ENCODE data around the gene GPD2.

- PRO-cap: no peak
Observed at GRCh38 chr2:154698466-154698631, 146 bp upstream of the KCNJ3 start.

- PRO-cap: no peak
Observed at GRCh38 chr2:155475529-155475978, 777.1 kb downstream of the KCNJ3 start.

DNA sequence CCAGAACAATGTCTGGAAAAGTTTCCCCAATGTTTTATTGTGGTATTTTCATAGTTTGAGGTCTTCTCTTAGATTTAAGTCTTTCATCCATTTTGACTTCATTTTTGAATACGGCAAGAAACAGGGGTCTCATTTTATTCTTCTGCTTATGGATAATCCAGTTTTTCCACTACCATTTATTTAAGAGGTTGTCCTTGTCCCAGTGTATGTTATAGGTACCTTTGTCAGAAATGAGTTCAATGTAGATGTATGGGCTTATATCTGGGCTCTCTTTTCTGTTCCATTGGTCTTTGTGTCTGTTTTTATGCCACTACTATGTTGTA, 750.4 kb downstream of the NR4A2 start:
- PRO-cap: no peak

GRCh38 chr2:155965384-155966545, 366.8 kb downstream of the NR4A2 start:
- PRO-cap: no peak

DNA sequence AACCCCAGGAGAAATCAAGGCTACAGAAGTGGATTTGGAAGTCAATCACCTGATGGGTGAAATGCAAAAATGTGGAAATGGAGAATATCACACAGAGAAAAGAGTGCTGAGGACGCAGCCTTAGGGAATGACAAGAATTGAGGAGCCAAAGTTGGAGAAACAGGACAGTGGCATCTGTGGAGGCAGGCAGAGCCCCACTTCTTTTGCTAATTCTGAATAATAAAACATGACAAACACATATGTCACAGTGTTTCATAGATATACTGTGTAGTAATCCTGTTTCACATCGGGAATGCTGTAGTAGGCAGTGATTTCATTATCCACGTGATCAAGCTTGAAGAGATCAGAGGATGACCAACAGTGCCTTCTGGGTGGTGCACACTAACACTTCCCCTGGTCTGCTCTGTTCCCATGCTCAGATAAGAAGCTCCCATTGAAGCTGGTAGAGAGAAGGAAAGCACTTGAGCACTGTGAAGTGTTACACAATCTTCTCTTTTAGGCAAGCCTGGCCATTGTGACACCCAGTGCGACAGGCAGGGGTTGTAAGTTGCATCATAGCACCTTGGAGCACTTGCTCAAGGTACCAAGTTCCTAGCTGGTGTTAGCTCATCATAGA, 30.7 kb upstream of the GPD2 start:
- PRO-cap: no peak

DNA sequence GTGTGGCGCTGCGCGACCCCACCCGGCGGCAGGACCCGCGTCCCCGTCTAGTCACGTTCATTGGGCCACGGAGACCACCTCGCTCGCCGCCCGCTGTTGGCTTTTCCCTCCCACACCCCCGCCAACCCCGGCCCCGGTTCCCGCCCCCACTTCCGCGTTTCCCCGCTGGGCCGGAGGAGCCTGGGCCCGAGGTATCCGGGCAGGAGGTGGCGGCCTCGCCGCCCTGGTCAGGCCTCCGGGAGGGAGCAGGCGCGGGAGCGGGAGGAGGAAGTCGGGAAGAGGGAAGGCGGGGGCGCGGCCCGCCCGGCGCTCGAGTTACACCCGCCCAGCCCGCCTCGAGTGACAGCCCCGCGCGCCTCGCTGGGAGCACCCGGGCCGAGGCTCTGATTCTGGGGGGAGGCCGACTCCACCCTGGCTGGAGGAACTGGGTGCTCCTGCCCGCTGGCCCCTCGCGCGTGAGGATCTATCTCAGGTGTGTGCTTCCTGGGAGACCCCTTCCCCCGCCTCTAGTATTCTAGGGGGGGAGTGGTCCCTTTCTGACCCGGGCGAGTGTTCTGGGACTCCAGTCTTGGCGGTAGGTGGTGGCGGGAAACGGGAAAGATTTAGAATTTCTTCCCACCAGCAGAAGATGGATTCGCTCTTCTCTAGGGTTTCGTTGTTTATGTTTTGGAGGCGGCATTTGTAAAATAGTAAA, at the start of gene GPD2:
GPD2 (plus strand) TSS at position 338 of the 694 bp plus-strand sequence.
- PRO-cap: bidirectional peak, plus-strand start at position 194 of the sequence, minus-strand start outside the sequence

- PRO-cap: no peak
Observed at GRCh38 chr2:157221381-157221767, 36.1 kb upstream of the GALNT5 start.

DNA sequence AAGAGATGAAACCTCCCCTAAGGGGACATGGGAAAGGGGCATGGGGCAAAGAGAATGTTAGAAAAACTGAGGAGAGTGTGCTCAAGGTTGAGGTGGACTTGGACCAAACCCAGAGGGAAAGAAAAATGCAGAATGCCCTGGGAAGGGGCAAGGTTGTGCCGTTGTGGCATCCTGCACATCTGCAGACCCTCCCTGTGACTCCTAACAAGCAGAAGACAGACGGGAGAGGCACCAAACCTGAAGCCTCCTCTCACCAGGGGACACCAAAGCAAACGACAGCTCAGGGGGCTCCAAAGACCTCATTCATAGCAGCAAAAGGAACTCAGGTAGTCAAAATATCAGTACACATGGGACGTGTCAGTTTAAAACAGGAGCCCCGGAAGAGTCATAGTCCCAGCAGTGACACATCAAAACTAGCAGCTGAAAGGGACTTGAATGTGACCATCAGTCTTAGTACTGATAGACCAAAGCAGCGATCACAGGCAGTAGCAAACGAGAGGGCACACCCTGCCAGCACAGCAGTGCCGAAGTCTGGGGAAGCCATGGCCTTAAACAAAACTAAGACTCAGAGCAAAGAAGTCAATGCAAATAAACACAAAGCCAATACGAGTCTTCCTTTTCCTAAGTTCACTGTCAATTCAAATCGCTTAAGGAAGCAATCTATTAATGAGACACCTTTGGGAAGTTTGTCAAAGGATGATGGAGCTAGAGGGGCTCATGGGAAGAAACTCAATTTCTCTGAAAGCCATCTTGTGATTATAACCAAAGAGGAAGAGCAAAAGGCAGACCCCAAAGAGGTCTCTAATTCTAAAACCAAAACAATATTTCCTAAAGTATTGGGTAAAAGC, 1.0 kb downstream of the GALNT5 start:
- PRO-cap: no peak

GRCh38 chr2:157260959-157261912, 3.7 kb downstream of the GALNT5 start:
- PRO-cap: no peak

DNA sequence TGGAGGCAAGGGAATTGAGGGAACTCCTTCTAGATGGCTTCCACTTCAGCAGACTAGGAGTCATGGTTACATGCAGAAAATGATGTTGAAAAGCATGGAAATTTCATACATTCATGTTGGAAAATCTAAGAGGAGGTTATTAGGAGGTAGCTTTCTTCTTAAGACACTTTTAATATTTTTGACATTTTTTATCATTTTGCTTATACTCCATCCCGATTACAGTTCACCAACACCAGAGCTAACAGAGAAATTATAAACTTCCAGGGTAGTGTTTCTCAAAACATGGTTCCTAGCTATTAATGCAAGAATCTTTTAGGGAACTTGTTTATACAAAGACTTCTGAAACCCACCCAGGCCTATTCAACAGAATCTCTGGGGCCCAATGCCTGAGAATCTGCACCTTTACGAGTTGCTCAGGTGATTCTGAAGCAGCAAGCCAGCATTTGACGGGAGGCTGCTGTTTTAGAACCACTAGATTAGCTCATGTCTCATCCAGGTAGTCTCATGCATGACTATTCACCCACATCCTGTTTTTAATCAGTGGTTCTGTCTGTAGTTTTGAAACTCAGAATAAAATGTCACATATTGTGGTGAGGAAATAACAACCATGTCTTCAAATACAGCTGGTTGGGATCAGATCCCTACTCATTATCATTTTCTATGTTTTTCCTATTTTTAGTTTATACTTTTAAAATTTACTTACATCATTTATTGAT, 39.7 kb downstream of the CYTIP start:
- PRO-cap: no peak

DNA sequence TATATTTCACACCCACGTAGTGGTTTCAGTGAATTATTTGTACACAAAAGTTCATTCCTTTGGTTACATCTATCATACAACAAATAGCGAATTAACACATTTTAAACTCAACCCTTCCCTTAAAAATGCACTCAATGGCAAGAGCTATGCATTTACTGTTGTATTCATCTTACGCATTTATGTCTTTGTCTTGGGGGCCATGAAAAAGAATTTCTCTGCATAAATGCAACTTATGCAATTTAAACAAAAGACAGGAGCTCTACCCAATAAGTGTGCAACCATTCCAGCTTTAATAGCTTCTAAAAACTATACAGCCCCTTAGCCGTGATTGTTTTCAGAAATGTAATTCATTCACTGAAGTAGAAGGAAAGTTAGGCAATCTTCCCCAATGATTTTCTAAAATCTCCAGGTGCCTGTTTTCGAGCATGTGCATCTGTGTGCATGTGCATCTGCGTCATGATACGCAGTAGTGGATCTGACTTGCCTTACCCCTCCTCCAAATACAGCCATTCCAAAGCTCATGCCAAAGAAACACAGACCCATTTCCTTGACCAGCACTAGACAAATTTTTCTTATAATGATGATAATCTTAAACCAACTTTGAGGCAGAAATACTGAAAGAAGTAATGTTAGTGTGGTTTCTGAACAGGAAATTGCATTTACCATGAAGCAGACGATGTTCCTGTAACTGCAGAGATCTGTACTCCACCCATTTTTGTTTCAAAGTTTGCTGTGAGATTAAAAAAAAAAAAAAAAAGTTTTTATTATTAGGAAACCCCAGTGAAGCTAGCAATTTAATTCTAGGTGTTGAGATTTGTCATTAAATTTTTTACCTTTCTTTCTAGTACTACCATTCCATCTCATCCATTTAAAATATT, 25.8 kb downstream of the CYTIP start:
- PRO-cap: no peak

DNA sequence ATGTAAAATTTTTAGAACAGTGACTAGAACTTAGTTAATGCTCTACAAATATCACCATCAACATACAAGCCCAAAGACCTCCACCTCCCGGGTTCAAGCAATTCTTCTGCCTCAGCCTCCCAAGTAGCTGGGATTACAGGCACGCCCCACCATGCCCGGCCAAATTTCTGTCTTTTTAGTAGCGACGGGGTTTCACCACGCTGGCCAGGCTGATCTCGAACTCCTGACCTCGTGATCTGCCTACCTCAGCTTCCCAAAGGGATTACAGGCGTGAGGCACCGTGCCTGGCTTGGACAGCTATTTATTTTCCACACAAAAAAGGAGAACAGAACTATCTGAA, 24.9 kb downstream of the CYTIP start:
- PRO-cap: unidirectional peak, minus-strand start at position 93 of the sequence

DNA sequence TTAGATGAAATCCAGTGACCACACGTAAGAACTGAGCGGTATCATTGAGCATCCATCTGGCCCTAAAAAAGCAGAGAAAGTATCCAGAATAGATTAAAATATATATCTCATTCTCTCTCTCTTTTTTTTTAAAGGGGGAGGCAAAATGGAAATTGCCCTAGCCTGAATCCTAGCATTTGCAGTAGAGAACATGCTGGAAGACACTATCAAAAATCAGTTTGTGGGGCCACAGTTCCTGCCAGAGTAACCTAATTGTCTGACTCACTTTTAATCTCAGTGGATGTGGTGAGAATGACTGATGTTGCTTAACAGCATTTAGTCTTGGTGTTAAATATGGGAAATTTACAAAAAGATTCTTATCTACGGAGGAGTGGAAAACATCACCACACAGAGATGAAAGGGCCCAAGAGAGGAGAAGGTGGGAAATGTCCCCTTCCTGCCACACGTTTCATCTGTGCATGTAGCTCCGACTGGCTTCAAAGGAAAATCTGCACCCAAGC, 20.3 kb upstream of the CYTIP start:
- PRO-cap: no peak

- PRO-cap: no peak
Observed at GRCh38 chr2:157500917-157501453, 57.1 kb upstream of the CYTIP start.

GRCh38 chr2:157529450-157529741, 85.5 kb upstream of the CYTIP start:
- PRO-cap: no peak

- PRO-cap: no peak
Observed at GRCh38 chr2:157837442-157838493, 38.4 kb downstream of the ACVR1 start.

DNA sequence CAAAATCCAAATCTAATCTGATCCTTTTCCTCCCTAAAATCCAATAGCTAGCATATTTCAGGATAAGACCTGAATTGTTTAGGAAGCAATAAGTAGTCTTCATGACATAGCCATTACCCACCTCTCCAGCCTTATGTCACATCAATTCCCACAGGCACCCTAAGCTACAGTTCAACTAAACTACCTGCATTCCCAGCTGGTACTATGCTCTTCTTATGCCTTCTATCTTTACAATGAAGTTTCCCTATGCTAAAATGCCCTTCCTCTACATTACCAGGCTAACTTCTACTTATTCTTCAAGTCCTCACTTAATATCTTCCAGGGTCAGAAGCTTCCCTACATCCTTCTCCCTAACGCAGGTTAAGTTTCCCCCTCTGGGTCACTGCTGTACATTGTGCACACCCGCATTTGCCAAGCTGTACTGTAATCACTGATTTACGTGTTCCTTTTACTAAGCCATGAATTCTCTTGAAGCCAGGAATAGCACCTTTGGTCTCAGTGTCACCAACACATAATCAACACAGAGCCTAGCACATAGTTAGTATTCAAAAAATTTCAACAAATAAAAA, 22.4 kb downstream of the ACVR1 start:
- PRO-cap: no peak

- PRO-cap: no peak
Observed at GRCh38 chr2:157875332-157875575, 876 bp downstream of the ACVR1 start.

GRCh38 chr2:158662674-158663256, 132.4 kb upstream of the DAPL1 start:
- PRO-cap: no peak

DNA sequence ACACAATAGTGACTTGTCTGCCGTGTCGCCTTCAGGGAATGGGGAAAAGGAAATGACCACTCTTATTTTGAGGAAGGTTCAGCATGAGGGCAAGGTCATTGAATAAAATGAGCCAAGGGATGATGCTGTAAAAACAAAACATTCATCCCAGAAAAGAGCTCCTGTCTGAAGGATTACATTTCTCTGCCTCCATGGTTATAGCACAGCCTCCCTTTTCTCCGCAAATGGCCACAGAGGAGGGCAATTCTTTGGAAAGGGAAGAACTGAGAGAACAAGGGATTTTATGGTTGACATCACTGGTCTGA, 78.8 kb upstream of the DAPL1 start:
- PRO-cap: no peak

Measured in neutrophil (primary cell).